Caco-2 (cell line): ENCODE measurements around the genes ANKRD31 and ANKDD1B.

GRCh38 chr5:73498618-73499173 is 454 bp downstream of the BTF3 start:
- PRO-cap = bidirectional peak, plus-strand start at chr5:73498649, minus-strand start at chr5:73498697; bidirectional peak, plus-strand start at chr5:73498836, minus-strand start at chr5:73498758
- RRBS = 6% methylated on average over 4 of the region's 32 CpGs

GRCh38 chr5:73499174-73499649 is 970 bp downstream of the BTF3 start:
- PRO-cap = no peak
- RRBS = no CpG with 5 or more reads among the region's 12 CpGs

GRCh38 chr5:73749666-73750649 is 124.0 kb downstream of the ARHGEF28 start:
- PRO-cap = no peak
- RRBS = no CpG with 5 or more reads among the region's 11 CpGs

- PRO-cap = bidirectional peak, plus-strand start at chr5:73813494, minus-strand start at chr5:73813430
- RRBS = no CpG with 5 or more reads among the region's 15 CpGs
These were observed 187.3 kb downstream of the ARHGEF28 start for GRCh38 chr5:73813139-73813834.

DNA sequence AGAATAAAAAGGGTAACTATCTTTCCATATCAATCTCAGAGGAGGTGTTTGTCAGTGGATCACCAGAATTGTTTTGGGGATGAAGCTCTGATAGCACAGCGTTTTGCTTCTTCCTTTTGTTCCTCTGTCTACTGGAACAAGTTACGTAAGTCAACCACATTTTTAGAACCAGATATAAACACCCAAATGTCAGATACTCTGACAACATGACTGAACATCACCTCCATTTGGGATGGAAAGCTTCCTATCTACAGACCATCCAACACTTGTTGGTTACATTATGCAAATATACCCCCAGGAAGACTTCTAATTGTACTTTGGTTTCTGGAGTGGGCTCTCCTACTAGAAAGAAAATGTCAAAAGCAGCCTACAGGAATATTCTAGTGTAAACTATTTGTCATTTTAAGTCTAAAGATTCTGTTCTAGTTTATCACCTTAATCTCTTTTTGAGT is 293.3 kb downstream of the ARHGEF28 start:
- PRO-cap = no peak
- RRBS = no CpG with 5 or more reads among the region's 2 CpGs

DNA sequence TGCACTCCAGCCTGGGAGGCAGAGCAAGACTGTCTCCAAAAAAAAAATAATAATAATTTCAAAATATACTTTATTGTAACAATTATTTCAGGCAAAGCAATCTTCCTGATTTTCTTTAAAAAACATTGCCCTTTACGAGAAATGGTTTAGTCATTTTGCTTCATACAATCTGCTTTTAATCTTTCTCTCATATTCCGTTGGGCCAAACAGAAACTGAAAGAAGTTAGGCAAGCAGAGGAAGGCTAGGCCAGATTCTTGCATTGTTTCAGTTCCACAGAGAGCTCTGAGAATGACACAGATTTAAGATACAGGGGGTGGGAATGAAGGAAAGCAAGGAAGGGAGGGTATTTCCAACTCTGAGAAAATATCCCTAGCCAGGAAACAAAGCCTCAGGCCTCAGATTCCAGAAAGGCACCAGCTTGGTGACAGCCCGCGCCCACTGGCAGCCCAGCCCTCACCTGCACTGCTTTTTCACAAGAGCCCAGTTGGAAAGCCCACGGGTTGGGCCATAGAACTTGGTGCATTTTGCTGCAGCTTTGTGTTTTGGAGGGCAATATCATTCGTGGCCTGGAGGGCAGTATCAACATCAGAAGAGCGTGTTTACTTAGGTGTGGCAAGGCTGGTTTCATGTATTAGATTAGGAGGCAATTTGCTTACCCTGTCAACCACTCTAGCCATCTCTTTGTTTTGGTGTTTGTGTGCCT is 63.6 kb downstream of the ENC1 start:
- PRO-cap = no peak
- RRBS = no CpG with 5 or more reads among the region's 7 CpGs

DNA sequence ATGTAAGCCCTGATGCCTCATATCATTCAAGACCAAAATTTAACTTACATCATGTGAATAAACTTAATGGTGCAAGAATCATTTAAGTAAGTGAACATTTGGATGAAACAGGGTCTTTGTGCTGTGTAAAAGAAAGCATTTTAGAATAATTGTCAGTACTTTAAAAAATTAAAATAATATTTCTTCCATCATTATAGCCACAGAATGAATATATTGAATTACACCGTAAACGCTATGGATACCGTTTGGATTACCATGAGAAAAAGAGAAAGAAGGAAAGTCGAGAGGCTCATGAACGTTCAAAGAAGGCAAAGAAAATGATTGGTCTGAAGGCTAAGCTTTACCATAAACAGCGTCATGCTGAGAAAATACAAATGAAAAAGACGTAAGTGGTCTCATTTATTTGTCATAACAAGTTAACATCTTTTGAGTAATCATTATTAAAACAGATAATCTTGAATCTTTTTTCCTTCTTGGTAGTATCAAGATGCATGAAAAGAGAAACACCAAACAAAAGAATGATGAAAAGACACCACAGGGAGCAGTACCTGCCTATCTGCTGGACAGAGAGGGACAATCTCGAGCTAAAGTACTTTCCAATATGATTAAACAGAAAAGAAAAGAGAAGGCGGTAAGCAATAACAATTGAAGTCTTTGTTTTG is 1.8 kb downstream of the NSA2 start:
- PRO-cap = no peak
- RRBS = no CpG with 5 or more reads among the region's 9 CpGs

DNA sequence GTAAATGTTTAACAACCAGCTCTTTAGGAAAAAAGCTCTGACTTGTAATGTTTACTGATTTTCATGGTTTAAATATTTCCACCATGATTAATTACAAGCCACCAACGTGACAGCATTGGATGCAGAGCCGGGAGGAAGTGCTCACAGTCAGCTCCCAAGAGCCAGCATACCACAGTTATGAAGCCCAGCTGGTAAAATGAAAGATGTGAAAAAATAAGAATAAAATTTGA is 83.0 kb upstream of the FAM169A start:
- PRO-cap = unidirectional peak, plus-strand start at position 144 of the sequence
- RRBS = no CpG with 5 or more reads among the region's 2 CpGs

GRCh38 chr5:75034319-75034742 is 18.0 kb downstream of the GCNT4 start:
- PRO-cap = no peak
- RRBS = no CpG with 5 or more reads among the region's 4 CpGs

DNA sequence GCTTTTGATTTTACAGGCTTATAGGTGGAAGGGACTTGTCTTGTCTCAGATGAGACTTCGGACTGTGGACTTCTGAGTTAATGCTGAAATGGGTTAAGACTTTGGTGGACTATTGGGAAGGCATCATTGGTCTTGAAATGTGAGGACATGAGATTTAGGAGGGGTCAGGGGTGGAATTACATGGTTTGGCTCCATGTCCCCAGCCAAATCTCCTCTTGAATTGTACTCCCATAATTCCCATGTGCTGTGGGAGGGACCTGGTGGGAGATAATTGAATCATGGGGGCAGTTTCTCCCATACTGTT is 74.3 kb downstream of the ANKRD31 start:
- PRO-cap = no peak
- RRBS = no CpG with 5 or more reads among the region's 1 CpG

GRCh38 chr5:75236347-75237509 is at the start of gene ANKRD31:
Gene ANKRD31, minus strand, starts transcription at chr5:75236878.
- PRO-cap = bidirectional peak, plus-strand start at chr5:75236450, minus-strand start at chr5:75236478; bidirectional peak, plus-strand start at chr5:75236648, minus-strand start at chr5:75236627; bidirectional peak, plus-strand start at chr5:75237064, minus-strand start at chr5:75236878
- RRBS = no CpG with 5 or more reads among the region's 60 CpGs

DNA sequence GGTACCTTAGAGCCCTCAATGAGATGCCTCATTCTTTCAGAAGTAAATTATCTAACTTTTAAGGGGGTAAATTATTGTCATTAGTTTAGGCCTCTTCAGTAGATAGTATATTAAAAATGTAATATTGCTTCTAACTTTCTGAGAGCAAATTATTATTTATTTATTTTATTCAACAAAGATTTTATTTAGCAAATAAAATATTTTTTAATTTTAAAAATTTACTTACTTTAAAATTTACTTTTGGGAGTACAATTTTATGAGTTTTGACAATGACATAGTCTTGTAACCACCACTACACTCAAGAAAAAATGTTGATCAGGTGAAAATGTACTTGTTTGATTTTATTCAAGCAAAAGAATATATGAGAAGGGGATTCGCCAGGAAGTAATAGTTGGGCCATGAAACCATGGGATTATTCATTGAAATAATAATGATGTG is 11.0 kb downstream of the HMGCR start:
- PRO-cap = no peak
- RRBS = no CpG with 5 or more reads among the region's 1 CpG

DNA sequence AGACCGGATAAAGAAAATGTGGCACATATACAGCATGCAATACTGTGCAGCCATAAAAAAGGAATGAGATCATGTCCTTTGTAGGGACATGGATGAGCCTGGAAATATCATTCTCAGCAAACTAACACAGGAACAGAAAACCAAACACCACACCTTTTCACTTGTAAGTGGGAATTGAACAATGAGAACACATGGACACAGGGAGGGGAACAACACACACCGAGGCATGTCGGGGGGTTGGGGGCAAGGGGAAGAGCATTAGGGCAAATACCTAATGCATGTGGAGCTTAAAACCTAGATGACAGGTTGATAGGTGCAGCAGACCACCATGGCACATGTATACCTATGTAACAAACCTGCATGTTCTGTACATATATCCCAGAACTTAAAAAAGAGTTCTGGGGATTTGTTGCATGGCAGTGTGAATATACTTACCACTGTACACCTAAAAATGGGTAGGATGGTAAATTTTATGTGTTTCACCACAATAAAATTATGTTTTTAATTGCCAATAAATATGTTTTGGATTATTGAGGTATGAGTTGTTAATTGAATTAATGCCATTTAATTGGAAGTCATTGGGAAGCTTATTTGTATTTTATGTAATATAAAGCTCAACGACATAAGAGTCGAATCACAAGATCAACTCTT is 20.7 kb downstream of the HMGCR start:
- PRO-cap = no peak
- RRBS = no CpG with 5 or more reads among the region's 5 CpGs

- PRO-cap = no peak
- RRBS = no CpG with 5 or more reads among the region's 8 CpGs
These were observed 26.2 kb downstream of the HMGCR start for GRCh38 chr5:75363102-75363717.

GRCh38 chr5:75611262-75612058 is at the start of gene ANKDD1B:
Gene ANKDD1B, plus strand, starts transcription at chr5:75611453.
- PRO-cap = bidirectional peak, plus-strand start at chr5:75611483, minus-strand start at chr5:75611109; bidirectional peak, plus-strand start at chr5:75611602, minus-strand start at chr5:75611636
- RRBS = 4% methylated on average over 16 of the region's 51 CpGs

DNA sequence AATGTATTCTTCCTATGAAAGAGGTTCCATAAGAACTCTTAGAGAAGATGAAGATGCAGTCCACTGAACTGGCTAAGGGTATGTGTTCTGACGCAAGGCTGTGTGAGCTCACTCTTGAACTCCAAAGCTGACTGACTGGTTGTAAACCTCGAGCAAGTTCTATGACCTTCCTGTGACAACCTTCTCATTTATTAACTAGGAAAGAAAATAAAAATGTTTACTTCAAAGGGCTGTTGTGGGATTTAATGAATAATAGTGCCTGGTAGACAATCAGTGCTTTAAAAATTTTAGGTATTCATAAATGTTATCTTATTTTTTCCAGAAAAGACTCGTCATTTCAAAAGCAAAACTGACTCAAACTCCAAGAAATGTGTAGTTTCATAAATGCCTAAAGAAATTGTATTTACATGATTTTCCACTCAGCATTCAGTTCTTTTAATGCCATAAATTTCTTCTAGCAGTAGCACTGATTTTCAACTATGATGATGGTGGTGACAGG is 46.5 kb downstream of the POC5 start:
- PRO-cap = no peak
- RRBS = no CpG with 5 or more reads among the region's 3 CpGs

DNA sequence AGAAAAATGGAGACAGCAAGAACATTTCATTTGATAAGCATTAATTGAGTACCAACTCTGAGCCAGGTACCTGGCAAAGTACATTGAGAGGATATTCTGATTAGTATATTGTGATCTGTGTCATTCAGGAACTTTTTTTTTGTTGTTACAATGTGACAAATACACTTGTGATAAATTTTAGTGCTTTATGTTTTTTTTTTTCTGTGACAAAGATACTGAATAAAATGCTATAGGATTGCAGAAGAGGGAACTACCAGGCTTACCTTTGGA is 53.1 kb downstream of the SV2C start:
- PRO-cap = no peak

- PRO-cap = unidirectional peak, minus-strand start at chr5:76174355
- RRBS = no CpG with 5 or more reads among the region's 20 CpGs
These were observed 91.0 kb downstream of the SV2C start for GRCh38 chr5:76174173-76174531.

DNA sequence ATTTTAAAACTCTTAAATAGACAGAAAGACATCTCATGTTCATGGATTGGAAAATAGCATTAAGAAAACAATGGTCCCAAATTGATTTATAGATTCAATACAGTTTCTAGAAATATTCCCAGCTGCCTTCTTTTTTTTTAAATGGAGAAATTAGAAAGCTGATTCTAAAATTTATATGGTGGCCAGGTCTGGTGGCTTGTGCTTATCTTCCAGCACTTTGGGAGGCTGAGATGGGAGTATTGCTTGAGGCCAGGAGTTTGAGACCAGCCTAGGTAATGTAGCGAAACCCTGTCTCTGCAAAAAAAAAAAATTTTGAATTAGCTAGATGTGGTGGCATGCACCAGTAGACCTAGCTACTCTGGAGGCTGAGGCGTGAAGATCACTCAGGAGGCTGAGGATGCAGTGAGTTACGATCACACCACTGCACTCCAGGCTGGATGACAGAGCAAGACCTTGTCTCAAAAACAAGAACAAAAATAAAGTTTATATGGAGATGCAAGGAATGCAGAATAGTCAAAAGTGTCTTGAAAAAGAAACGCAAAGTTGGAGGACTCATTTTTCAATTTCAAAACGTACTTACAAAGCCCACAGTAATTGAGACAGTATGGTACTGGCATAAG is 62.9 kb downstream of the IQGAP2 start:
- PRO-cap = no peak
- RRBS = no CpG with 5 or more reads among the region's 5 CpGs

DNA sequence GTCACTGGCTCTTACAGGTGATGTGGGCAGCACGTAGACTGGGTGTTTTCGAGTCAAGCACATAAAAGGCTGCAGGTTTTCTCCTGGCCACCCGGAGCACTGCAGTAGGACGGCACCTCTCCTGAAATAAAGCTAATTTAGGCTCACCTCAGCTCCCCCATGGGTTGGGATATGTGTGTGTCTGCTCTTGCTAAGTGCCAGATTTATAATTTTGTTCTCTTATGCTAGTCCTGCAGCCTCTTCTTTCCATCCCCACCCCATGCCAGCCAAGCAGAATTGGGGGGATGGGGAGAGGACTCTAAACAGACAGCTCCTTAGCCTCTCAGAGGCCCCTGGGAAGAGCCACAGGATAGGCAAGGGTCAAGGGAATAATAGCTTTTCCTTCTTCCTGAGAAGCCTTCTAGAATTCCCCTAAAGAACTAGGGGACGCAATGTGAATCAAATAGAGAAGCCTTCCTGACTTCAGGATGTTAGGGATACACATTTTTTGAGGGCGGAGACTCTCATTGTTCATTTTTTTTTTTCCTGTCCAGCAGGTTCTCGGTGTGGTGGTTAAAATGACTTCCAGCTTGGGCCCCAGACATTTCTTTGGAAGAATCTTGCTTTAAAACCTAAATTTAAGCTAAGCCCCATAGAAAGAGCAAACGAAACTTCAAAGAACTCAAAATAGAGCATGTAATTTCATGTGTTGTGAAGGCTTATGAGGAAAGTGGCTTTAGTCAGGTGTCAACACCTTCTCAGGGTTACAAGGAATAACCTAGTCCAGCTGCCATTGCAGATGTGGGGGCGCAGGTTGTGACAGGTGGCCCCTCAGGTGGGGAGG is 80.7 kb downstream of the IQGAP2 start:
- PRO-cap = no peak
- RRBS = no CpG with 5 or more reads among the region's 9 CpGs